Peripheral blood mononuclear cell (primary cell): ENCODE data around the gene EIF2A.

DNA sequence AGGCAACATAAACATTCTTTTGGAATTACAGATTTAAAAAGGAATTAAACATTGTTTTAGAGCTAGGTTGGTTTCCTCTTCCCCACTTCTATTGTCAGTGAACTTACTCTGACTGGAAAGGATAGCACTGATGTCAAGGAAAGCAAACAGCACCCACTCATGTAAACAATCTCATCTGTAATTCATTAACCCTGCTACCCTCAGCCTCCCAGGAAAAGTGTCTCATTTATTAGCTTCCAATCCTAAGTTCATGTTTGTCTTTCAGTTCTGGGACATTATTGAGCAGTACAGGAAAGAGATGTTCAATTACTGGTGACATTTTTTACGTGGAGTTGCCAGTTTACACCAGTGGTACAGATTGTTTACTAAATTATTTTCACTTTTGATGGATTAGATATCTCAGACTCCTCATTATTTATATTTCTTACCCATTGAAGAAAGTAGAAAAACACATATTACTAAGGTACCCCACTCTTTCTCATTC lies 95.5 kb upstream of the AGTR1 start:
- PRO-cap, 8 experiments = no peak in any of the 8 experiments

- PRO-cap, 8 experiments = no peak in any of the 8 experiments
These were observed 29.6 kb downstream of the AGTR1 start for GRCh38 chr3:148727228-148727757.

DNA sequence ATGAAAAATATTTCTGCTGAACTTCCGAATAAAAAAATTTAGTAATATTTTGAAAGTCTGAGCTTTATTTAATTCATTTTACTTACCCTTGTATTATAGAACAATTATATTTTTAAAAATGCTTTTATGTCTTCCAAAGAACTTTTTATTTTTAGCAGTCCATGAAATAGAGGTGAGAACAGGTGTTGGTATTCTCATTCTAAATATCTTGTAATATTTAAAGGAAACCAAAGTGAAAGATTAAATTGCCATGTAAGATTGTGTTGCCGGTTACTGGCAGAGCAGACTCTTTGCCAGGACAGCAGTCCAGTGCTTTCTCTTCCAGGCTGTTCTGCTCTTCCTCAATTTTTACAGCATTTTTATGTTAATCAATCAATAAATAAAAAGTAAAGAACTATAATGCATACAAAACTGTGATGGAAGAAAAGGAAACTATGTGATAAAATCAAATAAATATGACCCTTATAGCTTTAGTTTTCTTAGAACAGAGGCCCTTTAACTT lies 33.8 kb downstream of the AGTR1 start:
- PRO-cap, 8 experiments = no peak in any of the 8 experiments

- PRO-cap, 8 experiments = no peak in any of the 8 experiments
These were observed 36.8 kb upstream of the CPB1 start for GRCh38 chr3:148790874-148791248.

DNA sequence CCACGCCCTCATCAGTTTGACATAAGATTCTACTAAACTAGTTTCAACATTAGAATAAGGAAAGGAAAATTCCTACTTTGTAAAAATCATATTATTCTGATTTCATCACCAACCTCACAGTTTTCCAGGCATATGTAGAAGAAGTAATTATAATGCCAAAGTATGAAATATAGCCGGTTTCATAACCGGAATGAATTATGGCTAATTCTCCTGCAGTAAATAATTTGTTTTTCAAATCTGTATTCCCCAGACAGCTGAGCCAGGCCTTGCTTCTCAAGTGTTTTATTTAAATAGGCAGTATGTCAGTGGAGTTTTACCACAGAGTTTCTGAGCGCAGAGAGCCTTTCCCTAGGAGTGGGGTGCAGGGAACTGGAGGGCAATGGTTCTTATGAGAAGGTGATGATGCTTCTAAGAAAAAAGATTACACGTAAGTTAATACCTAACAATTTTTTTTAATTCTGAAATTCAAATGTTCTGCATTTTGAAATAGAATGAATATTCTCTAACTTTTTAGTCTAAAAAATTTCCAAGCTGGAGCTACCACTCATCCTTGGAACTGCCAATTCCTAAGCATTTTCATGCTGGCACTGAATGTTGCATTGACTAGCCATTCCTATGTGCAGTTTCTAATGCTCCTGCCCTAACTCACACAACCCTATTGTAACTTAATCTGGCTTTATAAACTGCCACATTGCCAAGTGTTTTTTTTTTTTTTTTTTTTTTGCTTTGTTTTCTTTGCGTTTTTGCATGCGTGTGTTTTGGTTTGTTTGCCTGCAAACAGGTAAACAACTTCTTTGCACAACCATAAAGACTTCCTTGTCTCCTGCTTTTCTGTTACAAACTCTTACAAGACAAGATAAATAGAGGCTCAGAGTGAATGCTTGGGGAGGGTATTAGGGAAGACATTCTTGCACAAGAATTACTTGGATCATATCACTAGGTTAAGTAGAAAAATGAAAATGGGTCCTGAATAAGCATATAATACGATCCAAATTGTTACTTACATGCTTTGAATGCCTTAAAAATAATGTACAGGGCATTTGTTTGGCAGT lies 8.4 kb upstream of the CPA3 start:
- PRO-cap, 8 experiments = no peak in any of the 8 experiments

DNA sequence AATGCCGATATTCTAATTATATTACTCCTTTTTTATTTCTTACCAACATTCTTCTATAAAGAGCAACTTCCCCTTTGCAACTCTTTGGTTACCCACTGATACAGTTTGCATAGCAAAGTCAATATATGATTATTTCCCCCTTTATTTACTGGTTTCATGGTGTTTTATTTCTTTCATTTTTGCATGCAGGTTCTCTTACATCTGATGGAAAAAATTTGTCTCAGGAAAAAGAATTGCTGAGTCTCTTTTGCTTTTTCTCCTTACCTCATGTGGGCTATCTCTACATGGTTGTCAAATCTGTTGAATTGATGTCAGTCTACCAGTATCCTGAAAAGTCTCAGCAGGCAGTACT lies 15.7 kb downstream of the HPS3 start:
- PRO-cap, 8 experiments = no peak in any of the 8 experiments

DNA sequence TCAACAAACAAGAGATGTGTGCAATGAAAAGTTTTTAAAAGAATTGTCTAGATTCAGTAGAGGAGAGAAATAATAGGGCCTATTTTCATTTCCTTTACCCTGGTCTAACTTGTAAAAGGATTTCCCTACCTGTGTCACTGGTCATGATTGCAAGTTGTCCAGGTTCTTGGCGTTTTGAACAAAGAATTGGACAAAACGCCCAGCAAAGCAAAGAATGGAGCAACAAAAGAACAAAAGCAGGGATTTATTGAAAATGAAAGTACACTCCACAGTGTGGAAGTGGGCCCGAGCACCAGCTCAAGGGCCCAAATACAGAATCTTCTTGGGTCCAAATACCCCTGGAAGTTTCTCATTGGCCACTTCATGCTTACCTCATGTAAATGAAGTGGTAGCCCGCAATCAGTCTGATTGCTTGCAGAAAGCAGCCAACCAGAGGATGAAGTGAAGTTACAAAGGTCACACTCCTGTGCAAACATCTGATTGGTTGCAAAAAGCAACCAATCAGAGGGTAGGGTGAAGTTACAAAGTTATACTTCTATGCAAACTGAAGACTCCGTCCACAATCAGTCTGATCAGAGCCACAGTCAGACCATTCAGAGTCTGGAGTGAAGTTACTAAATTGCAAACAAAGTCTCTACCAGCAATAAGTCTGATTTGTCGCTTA lies 8.2 kb upstream of the TM4SF1 start:
- PRO-cap, 8 experiments = no peak in any of the 8 experiments

GRCh38 chr3:149541684-149542305 lies 67.3 kb downstream of the TM4SF4 start:
- PRO-cap, 8 experiments = no peak in any of the 8 experiments

- PRO-cap, 8 experiments = no peak in any of the 8 experiments
These were observed 41.7 kb downstream of the WWTR1 start for GRCh38 chr3:149615917-149616649.

DNA sequence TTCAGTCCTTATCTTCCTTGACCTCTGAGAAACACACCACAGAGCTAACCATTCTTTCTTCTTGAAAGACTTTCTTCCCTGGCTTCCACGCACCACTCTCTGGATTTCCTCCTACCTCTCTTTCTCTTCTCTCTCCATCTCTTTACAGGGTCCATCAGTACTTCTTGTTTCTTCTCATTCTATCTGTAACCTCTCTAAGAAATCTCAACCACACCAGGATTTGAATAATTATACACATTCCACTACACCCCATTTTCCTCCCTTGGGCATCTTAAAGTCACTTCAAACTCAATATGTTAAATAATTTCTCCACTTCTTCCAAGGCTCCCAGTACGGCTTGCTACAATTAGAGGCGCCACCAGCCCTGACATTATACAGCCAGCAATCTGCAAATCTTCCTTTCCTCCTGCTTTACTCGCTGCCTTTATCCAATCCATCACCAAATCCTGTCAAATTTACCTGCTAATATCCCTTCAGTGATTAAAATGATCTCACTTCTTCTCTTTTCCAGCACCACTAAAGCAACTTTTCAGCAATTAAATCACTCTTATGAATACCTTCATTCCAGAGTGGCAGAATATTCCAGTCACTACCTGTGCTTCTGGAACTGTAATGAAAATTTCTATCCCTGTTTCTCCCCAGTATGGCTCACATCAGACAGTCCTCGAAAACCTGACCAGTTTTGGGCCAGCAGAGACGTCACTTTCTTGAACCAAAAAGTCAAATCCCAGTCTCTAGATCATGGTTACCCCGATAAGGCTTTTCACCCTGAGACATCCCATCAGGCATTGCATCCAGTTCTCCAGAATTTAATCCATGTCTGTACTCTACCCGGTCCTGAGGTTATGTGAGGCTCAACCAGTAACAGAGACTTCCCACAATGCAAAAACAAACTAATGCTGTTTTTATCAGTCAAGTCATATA lies 13.8 kb downstream of the WWTR1 start:
- PRO-cap, 8 experiments = no peak in any of the 8 experiments

GRCh38 chr3:149654028-149654760 lies 3.6 kb downstream of the WWTR1 start:
- PRO-cap, 8 experiments = no peak in any of the 8 experiments

DNA sequence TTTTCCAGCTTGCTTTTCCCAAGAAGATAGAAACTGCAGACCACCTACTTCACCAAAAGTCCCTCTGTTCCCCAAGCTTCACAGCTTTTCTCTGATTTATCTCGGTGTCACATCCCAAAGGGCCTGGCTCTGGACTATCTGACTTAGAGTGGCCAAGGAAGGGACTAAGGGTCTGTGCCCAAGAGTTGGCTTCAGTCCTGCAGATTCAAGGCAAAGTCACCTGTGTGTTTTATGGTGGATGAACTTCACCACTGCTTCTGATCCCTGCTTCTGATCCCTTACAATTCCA lies 1.5 kb downstream of the WWTR1 start:
- PRO-cap, 8 experiments = no peak in any of the 8 experiments

GRCh38 chr3:149924252-149924916 lies 46.3 kb downstream of the PFN2 start:
- PRO-cap, 8 experiments = no peak in any of the 8 experiments

- PRO-cap, 8 experiments = peak in 8 of 8 experiments; most common plus-strand start chr3:150410172 (in 7); most common minus-strand start chr3:150410076 (in 6)
These were observed 1.7 kb downstream of the TSC22D2 start for GRCh38 chr3:150409507-150410526.

DNA sequence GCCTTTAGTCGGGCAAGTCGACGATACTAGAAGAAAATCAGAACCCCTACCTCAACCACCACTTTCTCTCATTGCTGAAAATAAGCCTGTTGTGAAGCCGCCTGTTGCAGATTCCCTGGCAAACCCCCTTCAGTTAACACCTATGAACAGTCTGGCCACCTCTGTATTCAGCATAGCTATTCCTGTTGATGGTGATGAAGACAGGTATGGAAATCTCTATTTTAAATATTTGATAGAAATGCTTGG lies 2.9 kb downstream of the TSC22D2 start:
- PRO-cap, 8 experiments = no peak in any of the 8 experiments

- PRO-cap, 8 experiments = no peak in any of the 8 experiments
These were observed 3.4 kb downstream of the TSC22D2 start for GRCh38 chr3:150411441-150411887.

GRCh38 chr3:150538276-150538598 lies 8.1 kb downstream of the SERP1 start:
- PRO-cap, 8 experiments = no peak in any of the 8 experiments

GRCh38 chr3:150542355-150542869 lies 3.9 kb downstream of the SERP1 start:
- PRO-cap, 8 experiments = no peak in any of the 8 experiments

- PRO-cap, 8 experiments = peak in 1 of 8 experiments; most common minus-strand start chr3:150544232 (in 1)
These were observed 2.2 kb downstream of the SERP1 start for GRCh38 chr3:150543902-150544724.

DNA sequence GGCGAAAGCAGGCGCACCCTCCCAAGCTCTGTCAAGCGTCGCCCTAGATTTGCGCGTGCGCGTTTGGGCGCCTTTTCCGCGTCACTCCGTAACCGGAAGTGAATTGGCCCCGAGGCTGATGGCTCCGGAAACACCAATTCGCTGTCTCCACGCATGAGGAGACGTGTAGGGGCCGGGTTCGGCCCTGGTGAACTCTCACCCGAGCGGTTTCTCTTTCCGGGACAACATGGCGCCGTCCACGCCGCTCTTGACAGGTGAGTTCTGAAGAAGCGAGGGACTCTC lies at the start of gene EIF2A:
Gene EIF2A, plus strand, starts transcription at position 211 of the 282 bp plus-strand sequence.
- PRO-cap, 8 experiments = peak in 8 of 8 experiments; most common plus-strand start position 214 of the sequence (in 5)